NB4 (cell line): ENCODE measurements around the genes NOBOX, ZNF786 and ZNF212.

GRCh38 chr7:143003419-143003844 is 23.5 kb downstream of the OR9A2 start:
- RRBS, result no CpG with 5 or more reads among the region's 4 CpGs

DNA sequence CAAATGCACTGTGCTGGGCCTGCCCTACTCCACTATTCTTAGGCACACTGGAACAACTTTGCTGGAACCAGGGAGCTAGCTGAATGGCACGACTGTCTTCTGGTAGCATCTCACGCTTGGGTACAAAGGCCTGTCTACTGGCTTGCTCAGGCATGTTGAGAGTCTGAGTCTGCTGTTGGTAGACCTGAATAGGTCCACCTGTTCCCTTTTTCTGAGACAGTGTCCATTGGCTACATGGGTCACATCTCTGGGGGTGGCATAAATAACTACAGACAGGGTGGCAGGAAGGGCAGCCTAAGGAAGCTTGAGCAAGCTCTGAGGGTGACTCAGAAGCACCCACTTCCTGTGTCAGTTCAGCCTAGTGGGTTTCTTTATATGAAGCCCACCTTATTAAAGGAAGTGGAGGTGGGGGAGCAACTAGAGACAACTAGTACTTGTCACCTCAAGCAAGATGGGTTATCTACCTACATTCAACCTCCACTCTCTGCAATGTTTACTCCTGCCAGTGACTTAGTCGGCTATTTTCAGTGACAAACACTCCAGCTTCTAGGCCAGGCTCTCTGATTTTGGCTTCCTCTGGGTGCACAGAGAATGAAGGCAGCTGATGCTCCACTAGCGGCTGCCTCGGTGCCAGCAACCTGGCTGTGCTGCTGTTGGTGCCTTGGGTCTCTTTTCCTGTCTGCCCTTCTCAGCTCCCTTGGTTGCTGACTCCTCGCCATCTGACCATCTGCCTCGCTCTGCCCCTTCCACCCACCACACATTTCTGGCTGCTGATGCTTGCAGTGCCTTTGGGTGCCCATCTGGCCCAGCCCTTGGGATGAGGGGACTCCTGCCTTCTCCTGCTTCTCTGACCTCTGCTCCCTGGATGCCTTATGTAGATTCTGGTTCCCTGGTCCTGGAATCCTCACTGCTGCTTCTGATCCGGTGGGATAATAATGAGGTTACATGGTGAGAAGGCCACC is 5.6 kb upstream of the ZYX start:
- RRBS, result no CpG with 5 or more reads among the region's 8 CpGs

DNA sequence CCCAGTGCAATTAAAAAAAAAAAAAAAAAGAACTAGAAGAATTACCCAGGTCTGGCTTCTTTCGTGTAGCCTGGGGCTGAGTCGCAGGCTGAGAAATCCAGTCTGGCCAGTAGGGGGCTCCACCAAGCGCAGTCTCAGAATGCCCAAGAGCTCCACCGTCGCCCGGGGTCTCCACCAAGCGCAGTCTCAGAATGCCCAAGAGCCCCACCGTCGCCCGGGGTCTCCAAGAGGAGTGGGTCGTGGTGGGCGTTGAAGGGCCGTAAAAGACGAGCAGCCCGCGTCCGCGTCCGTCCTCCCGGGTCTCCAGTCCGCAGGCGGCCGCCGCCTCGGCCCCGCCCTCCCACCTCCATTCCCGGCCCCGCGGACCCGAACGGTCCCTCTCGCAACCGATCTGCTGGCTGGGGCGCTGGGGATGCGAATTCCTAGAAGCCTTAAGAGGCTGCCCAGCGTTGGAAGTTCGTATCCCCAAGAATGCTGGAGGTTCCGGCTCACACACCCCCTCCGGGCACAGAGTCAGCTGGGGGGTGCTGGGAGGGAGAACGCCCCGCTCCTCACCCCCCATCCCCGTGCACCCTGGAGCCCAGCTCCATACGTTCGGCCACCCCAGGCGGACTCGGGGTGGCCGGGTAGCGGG is 807 bp upstream of the ZYX start:
- RRBS, result 1% methylated on average over 19 of the region's 48 CpGs

- RRBS, result no CpG with 5 or more reads among the region's 3 CpGs
Observed at GRCh38 chr7:143409222-143409638, 574 bp upstream of the EPHA1 start.

- RRBS, result no CpG with 5 or more reads among the region's 9 CpGs
Observed at GRCh38 chr7:143434614-143435005, 8.6 kb upstream of the TAS2R60 start.

- RRBS, result no CpG with 5 or more reads among the region's 11 CpGs
Observed at GRCh38 chr7:143875821-143876580, 26.0 kb downstream of the TCAF1 start.

- RRBS, result no CpG with 5 or more reads among the region's 4 CpGs
Observed at GRCh38 chr7:144256097-144256663, 8.4 kb downstream of the OR2A7 start.

GRCh38 chr7:144410109-144410646 is at the start of gene NOBOX:
Gene NOBOX, minus strand, starts transcription at chr7:144410227.
- RRBS, result no CpG with 5 or more reads among the region's 6 CpGs

GRCh38 chr7:144836274-144836496 is 332 bp upstream of the TPK1 start:
- RRBS, result 0% methylated on average over 1 of the region's 11 CpGs

GRCh38 chr7:147833657-147833856 is 757.0 kb upstream of the C7orf33 start:
- RRBS, result no CpG with 5 or more reads among the region's 1 CpG

DNA sequence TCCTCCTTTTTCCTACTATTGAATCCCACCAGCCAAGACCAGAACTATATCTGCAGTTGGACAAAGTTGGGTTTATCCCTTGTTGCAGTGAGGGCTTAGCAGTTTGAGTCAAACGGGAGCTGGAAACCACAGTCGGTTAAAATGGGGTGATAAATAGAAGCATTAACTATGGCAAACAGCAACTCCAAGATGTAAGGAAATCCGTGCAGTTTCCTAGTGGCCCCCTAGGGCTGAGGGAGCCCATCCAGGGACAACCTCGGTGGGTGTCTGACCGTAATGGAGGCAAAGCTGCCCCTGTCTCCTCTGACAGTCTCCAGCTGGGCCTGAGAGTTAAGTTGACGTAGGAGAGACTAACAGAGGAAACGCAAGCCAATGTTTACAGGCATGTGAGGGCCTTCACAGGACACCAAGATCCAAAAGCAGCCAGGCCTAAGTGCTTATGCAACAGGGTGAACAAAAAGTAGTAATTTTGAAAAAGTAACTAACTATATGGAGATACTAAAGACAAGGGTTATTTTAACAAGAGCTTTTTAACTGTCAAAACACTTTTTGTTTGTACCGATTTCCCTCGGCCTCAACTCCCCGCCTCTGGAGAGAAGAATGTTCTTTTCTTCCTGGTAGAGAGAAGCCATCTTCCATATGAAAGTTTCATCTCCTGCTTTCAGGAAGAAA is 330.0 kb upstream of the C7orf33 start:
- RRBS, result no CpG with 5 or more reads among the region's 10 CpGs

GRCh38 chr7:148622835-148623377 is 32.3 kb downstream of the C7orf33 start:
- RRBS, result no CpG with 5 or more reads among the region's 6 CpGs

DNA sequence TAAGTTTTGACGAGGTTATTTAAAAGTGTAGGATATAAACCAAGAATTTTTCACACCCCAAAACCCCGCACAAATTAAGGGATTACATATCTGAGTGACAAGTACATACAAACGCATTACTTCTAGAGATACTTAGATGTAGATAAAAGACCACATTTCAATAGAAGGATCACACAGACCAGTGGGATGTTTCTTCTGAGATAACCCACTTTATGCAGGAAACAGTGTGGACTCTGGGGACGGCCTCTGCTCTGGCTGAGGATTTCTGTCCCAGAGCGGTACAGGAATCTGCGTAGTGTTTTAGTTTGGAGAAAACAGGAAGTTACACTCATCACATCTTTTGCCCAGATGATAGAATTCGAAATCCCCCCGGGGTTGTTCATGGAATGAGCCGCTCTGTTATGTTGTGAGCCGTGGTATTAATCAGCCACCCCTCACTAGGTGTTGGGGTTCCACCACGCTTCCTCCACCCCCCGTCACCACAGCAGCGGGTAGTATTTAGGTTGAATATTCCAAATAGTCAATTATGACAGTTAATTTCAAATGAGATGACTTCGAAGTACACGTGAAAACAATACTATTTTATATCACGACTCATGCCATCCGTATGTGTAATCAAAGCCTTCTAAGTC is 1.2 kb upstream of the CUL1 start:
- RRBS, result no CpG with 5 or more reads among the region's 17 CpGs

DNA sequence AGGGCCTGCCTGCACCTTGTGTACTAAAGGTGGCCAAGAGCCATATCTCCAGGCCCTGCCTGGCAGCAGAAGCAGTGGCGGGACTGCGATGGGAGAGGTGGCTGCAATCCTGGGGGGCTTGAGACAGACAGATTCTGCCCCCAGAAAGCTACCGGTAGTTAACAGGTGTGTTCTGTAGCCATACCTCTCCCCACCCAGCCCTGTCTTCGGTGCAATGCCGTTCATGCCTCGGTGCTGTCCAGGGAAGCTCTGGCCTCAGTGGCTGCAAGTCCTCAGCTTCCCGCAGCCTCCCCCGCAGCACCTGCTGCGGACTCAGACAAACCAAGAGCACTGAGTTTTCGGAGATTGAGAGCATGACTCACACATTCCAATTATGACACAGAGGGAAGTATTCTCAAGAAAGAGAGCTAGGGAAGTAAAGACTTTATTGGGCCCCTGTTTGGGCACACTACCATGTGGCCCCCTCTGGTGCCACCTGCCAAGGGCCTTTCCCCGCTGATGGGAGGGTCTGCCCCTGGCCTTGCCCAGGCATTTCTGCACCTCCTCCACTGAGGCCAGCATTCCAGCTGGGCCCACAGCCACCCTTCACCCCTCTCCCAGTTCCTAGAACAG is 30.1 kb upstream of the EZH2 start:
- RRBS, result no CpG with 5 or more reads among the region's 11 CpGs

DNA sequence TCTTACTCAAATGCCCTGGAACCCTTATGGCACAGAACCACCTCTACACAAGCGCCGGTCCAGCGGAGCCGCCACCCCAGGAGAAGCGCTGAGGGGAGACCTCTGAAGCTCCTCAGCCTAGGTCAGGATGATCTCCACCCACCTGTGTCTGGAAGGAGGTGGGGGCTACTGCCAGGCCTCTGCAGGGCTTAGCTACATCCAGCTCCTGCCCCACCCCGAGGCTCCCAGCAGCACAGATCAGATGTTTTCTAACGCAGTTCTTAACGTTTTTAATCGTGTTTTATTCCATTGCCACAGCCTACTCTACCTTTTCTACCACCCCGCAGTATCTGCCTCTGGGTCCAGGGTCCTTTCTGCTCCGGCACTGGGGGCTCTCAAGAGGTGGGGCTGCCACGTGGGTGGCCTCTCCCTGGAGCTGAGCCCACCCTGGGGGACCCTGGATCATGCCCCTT is 25.5 kb downstream of the PDIA4 start:
- RRBS, result no CpG with 5 or more reads among the region's 12 CpGs

DNA sequence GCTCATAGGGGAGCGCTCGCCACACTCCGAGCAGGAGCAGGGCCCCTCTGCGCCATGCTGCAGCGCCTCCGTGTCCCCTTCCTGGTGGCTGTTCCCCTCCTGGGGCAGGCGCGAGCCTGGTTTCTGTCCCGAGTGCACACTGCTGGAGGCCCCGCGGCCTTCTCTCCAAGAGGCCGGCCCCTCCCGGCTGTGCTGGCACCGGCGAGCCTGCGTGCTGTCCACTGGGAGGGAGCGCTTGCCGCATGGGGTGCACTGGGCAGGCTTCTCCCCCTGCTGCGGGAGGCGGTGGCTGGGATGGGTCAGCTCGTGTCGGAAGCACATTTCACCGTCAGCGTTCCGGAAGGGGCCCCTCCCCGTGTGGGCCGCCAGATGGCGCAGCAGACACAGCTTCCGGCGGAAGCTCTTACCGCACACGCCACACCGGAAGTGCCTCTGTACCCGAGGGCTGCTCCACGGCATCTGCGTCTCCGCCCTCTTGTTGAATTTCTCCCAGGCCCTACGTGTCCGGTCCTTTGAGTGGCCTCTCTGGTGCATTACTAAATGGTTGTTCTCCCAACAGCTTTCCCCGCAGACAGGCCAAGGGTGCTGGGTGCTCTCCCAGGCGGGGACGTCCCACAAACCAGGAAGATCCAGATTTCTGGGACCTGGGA is 18.8 kb downstream of the ZNF786 start:
- RRBS, result 44% methylated on average over 10 of the region's 42 CpGs

GRCh38 chr7:149090108-149090971 is at the start of gene ZNF786:
Gene ZNF786, minus strand, starts transcription at chr7:149090718.
- RRBS, result 1% methylated on average over 34 of the region's 81 CpGs

DNA sequence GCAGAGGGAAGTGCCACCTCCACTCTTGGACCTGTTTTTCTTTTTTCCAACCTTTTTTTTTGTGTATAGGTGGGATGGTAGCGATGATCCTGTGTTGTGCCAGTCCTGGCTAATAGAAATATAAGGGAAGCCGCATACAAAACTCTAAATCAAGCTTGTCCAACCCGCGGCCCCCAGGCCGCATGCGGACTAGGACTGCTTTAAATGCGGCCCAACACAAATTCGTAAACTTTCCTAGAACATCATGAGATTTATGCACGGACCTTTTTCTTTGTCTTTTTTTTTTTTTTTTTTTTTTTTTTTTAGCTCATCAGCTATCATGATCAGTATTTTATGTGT is 1.3 kb downstream of the ZNF398 start:
- RRBS, result no CpG with 5 or more reads among the region's 9 CpGs

GRCh38 chr7:149202758-149203229 is 7.4 kb downstream of the ZNF282 start:
- RRBS, result no CpG with 5 or more reads among the region's 6 CpGs

GRCh38 chr7:149239301-149239941 is at the start of gene ZNF212:
Gene ZNF212, plus strand, starts transcription at chr7:149239651.
- RRBS, result 1% methylated on average over 14 of the region's 52 CpGs